Melanocyte of skin (primary cell): Measurements from ENCODE around the genes SPRYD7 and DLEU7.

DNA sequence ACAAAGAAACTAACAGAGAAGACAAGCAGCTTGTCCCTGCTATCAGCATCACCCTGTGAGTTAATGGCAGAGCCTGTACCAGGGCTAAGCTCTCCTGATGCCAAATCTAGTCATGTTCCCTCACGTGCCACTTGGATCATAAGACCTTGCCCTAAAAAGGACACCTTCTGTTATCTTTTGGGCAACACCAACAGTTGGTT lies 14.8 kb downstream of the RCBTB2 start:
- CAGE, long polyA plus RNA, 2 experiments = no peak in any of the 2 experiments

GRCh38 chr13:48532177-48532343 lies 820 bp downstream of the RCBTB2 start:
- CAGE, long polyA plus RNA, 2 experiments = no peak in any of the 2 experiments

GRCh38 chr13:48570165-48570624 lies 37.3 kb upstream of the RCBTB2 start:
- CAGE, long polyA plus RNA, 2 experiments = no peak in any of the 2 experiments

GRCh38 chr13:48577050-48577406 lies 44.1 kb upstream of the RCBTB2 start:
- CAGE, long polyA plus RNA, 2 experiments = no peak in any of the 2 experiments

- CAGE, long polyA plus RNA, 2 experiments = no peak in any of the 2 experiments
Observed at GRCh38 chr13:48578789-48579660, 46.1 kb upstream of the RCBTB2 start.

- CAGE, long polyA plus RNA, 2 experiments = no peak in any of the 2 experiments
Observed at GRCh38 chr13:49113006-49113453, 107.1 kb upstream of the MLNR start.

DNA sequence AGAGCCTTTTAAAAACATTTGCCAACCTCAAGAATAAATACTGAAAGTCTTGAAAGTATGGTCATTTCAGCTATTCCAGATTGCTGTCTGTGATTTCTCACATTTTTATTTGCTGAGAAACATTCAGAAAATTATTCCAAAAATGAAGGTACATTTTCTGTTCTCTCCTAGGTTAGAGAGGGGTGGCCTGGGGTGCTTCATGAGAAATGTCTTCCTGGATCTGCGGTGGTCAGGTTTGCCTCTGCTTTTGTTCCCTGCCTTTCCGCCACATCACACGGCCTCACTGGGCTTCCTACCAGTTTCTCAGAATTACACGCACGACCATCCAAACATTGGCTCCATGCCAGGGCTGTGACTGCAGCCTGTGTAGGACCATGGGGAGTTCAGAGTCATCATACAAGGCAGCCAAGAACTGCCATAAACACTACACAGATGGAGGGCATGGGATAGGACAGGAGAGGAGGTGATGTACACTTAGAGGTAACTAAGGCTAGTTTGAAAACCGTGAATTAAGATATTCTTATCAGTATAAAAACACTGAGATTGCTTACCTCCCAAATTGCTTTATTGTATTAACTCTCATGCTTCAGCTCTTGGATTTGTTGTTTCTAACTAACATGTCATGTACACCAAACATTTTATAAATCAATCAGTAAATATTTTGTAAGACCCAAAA lies 45.0 kb downstream of the CDADC1 start:
- CAGE, long polyA plus RNA, 2 experiments = no peak in any of the 2 experiments

DNA sequence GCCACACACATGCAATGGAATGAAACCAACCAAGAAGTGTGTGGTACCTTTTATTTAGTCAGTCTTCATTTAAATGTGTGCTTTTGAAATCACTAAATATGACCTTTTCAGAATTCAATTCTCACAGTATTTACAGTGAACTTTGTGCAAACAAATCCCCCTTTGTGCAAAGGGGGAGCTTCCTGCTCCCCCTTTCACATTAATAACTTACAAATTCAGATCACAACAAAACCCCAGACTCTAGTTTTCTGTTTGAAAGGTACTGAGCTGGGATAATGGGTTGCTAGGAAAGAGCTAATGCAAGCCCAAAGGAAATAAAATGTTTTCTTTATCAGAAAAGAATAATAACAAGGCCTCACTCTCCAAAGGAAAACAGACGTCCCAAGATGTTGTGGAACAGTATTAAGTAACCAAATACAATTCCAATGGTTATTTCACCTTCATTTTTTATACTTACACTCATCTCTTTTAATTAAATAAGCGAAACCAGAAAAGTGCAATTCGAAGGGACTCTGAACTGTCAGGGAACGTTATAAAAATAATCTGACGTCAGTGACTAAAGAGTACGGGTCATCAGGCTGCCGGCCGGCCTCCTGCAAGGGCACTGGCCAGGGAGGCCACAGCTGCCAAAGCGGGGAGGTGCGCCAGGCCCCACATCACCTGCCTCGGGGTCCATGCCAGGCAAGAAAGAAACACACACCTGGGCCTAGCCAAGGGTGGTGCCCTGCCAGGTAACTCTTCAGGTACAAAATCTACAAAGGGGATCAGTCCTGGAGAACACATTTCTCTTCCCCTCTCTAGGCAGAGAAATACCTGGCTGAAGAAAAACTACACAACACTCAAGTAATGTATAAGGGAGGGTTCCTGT lies 61.1 kb downstream of the CDADC1 start:
- CAGE, long polyA plus RNA, 2 experiments = no peak in any of the 2 experiments

DNA sequence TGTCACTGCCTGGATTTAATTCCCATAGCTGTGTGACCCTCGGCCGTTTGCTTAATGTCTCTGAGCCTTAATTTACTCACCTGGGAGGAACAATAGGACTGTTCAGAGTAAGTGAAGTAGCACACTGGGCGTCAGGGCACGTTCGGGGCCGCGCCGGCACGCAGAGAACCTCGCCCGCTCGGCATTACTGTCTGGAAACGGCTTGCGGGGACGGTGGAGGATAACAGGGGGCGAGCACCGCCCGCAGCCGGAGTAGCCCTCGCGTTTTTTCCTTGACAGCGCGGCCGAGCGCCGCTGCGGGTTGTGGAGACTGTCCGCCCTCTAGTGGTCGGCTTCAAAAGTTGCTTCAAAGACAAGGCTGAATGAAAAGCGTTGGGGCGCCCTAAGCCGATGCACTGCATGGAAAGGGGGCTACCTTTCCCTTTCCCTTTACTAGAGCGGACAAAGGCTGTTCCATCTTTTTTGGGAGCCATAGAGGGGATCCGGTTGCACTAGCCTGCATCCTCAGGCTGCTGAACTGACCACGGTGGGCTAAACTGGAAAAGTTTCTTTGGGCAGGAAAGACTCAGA lies 55.4 kb upstream of the KPNA3 start:
- CAGE, long polyA plus RNA, 2 experiments = no peak in any of the 2 experiments

- CAGE, long polyA plus RNA, 2 experiments = start-site peak on the minus strand in 1 of 2 experiments, at chr13:49936287-49936321 at its widest, 35 to 244 reads per replicate
Observed at GRCh38 chr13:49936054-49937058, at the start of gene SPRYD7. Gene SPRYD7 (minus strand): TSS chr13:49936340.

DNA sequence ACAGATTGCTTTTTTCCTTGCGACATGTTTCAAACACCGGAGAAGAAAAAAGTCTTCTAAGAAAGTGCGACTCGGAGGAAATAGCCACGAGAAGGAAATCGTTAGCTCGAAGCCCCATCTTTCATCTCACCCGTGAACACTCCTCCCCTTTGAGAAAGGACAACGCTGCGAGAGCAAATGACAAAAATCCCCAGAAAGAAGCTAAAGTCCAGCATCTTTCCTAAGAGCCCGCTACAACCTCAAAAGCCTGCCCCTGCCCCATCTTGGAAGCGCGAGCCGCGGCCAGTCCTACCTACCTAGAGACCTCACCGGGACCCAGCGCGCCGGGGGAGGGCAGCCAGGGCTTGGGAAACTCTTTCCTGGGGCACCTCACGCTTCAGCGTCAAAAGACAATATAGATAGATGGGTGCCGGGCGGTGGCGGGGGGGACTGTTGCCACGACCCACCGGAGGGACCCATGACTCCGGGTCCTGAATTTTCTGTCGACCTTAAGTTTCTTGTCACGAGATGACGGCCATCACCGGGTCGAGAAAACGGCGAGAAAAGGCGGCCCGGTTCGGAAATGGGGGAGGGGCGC lies 65.7 kb downstream of the KCNRG start:
- CAGE, long polyA plus RNA, 2 experiments = no peak in any of the 2 experiments

GRCh38 chr13:50114331-50115156 lies 99.3 kb downstream of the KCNRG start:
- CAGE, long polyA plus RNA, 2 experiments = no peak in any of the 2 experiments

- CAGE, long polyA plus RNA, 2 experiments = no peak in any of the 2 experiments
Observed at GRCh38 chr13:50123365-50124085, 108.3 kb downstream of the KCNRG start.

DNA sequence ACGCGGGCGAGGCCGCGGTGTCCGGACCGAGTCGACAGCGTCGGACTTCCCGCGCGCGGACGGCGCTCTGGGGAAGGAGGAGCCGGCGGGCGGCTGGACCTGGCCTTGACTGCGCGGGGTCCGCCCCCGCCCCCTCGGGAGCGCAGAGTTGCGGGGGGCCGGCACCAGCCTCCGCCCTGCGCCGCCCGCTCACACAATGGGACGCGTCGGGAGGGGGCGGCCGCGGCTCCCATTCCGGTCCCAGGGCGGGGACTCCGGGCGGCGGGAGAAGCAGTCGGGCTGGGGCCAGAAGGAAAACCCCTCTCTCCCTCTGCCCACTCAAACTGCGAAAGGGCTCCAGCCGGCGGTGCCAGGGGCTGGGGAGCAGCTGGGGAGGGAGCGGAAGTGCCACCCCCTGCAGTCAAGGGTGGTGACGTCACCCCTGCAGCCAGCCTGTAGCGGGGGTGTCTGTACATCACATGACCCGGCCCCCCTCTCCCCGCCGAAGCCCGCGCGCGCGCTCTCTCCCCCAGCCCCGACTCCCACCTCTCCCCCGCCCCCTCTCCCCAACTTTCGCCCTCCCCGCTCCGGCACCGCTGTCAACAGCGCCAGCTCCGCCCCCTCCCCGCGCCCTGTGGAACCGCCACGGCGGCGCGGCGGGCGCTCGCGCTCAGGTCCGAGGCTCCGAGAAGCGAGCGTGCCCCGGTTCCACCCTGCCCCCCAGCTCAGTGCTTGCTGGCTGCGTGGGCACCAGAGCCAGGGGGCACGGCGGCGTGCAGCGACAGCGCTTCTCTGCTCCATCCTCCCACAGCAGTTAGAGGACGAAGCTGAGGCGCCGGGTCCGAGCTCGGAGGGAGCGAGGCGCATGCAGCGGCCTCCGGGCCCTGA lies 109.1 kb downstream of the KCNRG start:
- CAGE, long polyA plus RNA, 2 experiments = no peak in any of the 2 experiments

DNA sequence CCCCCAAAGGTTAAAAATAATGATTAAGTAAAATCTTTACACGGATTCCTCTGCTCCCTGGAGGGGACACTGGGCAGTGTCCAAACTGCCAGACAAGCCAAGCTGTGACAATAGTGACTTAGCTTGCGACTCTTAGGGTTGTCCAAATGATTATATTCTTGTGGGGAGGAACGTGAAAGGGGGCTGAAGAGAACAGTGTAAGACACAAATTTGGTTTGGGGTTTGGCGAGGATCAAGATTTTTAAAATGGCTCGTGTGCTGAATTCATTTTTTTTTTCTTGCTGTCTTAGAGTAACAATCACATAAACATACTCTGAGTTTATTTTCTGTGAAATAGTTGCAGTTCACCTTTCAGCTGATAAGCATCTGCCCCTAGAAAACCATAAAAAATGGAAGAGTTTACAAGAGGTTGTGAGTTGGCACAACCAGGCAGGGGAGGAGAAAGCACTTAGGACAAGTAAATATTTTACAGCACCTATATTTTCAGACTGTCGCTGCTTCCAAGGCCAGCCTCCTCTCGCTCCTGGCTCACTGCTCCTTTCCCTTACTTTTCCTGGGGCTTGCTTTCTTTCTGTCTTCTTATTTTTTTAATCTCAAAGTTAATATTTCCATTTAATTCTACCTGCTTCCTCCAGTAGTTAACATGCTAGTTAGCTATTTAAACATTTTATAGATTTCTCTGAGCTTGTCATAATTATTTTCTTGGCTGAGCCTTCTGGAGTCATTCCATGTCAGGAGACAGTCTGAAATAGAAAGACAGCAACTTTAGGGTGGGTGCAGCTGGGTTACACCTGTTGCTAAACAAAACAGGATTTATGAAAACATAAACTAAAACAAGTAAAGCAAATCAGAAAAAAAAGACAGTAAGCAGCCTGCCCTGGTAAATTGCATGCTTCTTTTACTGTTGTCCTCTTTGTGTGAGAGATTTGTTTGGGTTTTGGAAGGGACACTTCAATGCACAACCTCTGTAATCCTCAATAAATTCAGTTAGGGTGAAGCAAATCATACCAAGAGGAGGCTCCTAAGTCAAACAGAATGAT lies 330.2 kb downstream of the DLEU7 start:
- CAGE, long polyA plus RNA, 2 experiments = no peak in any of the 2 experiments

DNA sequence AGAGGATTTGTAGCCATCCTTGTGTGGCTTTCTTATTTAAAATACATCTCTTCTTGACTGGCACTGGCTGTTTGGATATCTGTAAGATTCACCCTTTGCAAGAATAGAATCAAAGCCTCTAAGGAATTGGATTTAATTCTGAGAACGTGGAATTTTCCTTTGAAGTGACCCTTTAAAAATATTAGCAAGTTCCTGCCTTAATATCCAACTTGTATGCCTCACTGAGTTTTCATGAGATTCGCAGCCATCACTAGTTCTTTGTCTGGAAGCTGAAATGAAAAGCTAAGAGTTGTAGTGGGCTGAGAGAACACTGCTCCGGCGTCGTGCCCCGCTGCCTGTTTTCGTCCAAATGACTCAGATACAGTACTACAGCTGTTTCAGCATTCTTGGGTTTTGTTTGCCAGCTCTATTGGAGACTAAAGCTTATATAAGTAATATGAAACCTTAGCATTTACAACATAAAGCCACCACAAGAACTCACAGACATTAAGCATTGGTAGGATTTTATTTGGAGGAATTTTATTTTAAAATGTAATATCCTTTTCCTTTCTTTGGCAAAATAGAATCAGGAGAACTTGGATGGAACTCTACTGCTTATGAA lies 299.8 kb downstream of the DLEU7 start:
- CAGE, long polyA plus RNA, 2 experiments = no peak in any of the 2 experiments

DNA sequence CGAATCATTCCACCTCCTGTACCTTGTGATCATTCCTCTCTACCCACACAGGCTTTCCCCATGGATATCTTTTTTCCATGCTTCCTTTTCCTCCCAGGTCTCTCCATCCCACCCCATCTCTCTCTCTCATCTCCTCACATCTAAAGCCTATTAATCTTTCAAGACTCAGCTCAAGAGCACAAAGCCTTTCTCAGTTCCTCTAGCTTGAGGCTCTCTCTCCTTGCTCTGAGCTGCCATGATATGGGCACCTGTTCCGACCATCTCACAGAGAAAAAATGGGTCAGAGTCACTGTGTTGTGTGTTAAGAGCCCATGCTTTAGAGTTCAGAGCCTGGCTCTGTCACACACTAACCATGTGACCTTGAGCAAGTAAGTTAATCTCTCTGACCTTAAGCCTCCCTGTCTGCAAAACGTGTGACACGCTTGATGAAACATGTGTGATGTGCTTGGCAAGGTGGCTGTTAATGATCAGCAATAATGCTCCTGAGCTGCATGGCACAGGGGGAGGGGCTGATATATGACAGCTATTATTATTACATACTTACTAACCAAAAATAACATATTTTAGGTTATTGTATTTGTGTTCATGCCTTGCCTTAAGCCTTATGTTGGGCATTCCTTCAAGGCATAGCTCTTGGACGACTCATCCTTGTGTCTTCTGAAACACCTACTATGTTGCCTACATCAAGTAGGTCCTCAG lies 245.1 kb downstream of the DLEU7 start:
- CAGE, long polyA plus RNA, 2 experiments = no peak in any of the 2 experiments

DNA sequence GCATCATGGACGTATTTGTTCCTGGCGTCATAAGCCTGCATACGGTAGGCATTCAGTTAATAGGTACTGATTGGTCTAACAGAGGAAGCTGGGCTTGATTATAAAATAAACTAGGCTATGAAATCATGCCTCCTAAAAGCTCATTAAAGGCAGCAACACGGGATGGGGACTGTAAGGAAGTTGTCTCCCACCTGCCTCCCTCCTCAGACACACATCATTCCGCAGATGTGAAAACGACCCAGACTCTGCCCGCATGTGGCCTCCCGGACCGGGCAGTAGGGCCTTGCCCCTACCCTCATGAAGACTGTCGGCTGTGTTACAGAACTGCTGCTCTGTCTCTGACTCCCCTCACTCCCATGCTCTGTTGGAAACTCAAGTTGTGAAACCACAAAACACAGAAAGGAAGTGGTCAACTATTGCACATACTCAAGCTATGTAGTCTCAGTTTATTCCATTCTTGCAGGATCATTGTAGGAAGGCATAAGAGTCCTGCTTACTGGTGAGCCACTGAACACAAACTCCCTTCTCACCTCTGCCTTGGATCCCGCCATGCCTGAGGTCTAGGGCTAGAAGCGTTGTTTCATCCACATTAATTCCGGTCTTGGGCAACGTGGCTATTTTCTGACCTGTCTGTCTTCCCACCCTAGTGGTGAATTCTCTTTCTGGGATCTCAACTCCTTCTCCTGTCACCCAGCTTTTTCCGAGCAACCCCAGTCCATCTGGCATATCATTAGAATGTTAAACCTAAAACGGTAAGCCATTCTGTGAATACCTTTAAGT lies 129.6 kb downstream of the DLEU7 start:
- CAGE, long polyA plus RNA, 2 experiments = no peak in any of the 2 experiments

GRCh38 chr13:50843146-50844054 lies at the start of gene DLEU7:
Gene DLEU7 (minus strand): TSS chr13:50843692.
- CAGE, long polyA plus RNA, 2 experiments = no peak in any of the 2 experiments

DNA sequence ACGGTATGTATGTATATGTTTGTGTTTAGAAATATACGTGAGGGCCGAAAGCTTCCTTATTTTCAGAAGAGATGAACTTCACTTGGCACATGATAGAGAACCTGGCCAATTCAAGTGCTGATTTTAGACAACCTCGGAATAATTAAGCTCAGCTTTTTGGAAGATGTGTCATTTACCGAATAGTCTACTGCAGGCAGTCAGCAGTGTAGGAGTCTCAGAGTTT lies 4.6 kb downstream of the RNASEH2B start:
- CAGE, long polyA plus RNA, 2 experiments = no peak in any of the 2 experiments